Stomach (tissue), 7 donors: ENCODE results near the genes PYGO2, DCST1 and EFNA4.

DNA sequence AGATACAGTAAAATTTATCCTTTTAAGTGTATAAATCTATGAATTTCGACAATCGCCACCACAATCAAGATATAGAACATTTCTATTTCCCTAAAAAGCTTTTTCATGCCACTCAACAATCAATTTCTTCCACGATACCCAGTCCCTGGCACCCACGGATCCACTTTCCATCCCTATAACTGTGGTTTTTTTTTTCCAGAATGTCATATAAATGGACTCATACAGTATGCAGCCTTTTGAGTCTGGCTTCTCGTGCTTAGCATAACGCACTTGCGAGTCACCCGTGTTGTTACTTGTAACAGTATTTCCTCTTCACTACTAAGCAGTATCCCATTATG is 1.0 kb downstream of the ADAR start:
- PRO-cap: no peak
- RAMPAGE, long total RNA, 5 experiments: no peak in any of the 5 experiments
- RRBS: no CpG with 5 or more reads among the region's 8 CpGs

DNA sequence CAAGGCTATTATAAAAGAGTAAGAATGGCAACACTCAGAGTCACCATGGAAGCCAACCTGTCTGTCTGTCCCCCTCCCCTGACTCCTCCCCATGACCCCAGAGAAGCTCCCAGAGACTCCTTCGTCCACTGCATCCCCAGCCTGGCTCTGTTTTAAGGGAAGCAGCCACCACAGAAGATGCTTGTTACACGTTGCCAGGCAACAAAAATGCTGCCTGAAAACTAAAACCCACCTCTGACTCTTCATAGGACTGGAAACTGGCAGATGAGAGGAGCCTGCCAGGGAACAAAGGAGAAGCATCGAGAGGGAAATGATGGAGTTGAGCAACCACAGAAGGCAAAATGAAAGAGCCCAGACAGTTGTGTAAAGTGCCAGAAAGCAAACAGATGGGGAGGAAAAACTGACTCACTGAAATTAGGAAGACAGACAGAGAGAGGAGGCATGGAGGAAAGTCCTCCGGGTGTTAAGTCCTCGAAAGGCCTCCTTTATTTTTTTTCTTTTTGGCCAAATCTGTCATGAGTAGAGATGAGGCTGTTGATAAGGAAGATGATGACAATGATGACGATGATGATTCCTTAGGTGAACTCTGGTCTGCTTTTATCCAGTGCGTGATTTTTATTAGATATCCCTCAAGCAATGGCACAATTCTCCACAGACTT is 118.3 kb downstream of the KCNN3 start:
- PRO-cap: no peak
- RAMPAGE, long total RNA, 5 experiments: no peak in any of the 5 experiments
- RRBS: no CpG with 5 or more reads among the region's 7 CpGs

- PRO-cap: bidirectional peak, plus-strand start at chr1:154937294, minus-strand start at chr1:154936937; bidirectional peak, plus-strand start at chr1:154937578, minus-strand start at chr1:154937589
- RAMPAGE, long total RNA, 5 experiments: no peak in any of the 5 experiments
- RRBS: 11% methylated on average over 2 of the region's 34 CpGs
These were observed 892 bp upstream of the PMVK start for GRCh38 chr1:154937132-154938089.

DNA sequence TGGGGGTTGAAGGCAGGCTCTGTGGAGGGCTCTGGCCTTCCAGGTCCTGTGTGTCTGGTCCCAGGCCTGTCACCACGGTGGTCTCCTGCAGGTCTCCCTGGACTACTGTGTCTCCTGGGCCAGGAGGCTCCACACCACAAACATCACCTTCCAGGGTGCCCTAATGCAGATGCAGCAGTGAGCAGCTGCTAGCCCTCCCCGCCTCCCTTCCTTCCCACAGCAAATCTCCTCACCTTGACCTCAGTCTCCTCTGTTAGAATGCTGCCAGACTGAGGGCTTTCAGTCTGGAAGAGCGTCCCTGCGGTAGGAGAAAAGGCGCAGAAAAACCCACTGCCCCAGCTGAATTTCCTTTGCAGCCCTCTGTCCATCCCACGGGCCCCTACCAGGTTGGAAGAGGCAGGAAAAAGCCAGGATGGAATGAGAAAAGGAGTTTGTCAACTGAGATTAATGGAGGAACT is 4.6 kb downstream of the PBXIP1 start:
- PRO-cap: no peak
- RAMPAGE, long total RNA, 5 experiments: start-site peak on the minus strand in 1 of 5 experiments, centred at positions 147 to 251 of the sequence, 5 to 9 reads per replicate
- RRBS: no CpG with 5 or more reads among the region's 6 CpGs

DNA sequence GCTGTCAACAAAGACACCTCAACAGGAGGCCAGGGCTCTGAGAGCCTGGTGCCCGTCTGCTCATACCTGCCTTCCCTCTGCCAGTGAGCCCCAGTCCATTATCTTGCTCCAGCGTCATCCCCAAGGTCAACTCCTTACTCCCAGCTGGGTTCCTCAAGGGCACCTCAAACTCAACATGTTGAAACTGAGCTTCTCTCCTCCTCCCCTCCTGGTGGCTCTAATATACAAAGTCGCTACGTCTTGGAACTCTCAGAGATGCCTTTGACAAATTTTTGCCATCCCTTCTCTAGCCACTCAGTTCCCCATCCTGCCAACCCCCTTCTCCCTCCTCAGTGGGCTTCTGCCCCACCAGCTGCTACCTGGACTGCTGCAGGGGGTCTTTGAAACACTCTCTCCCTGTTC is 3.2 kb downstream of the PBXIP1 start:
- PRO-cap: no peak
- RAMPAGE, long total RNA, 5 experiments: no peak in any of the 5 experiments
- RRBS: no CpG with 5 or more reads among the region's 4 CpGs

DNA sequence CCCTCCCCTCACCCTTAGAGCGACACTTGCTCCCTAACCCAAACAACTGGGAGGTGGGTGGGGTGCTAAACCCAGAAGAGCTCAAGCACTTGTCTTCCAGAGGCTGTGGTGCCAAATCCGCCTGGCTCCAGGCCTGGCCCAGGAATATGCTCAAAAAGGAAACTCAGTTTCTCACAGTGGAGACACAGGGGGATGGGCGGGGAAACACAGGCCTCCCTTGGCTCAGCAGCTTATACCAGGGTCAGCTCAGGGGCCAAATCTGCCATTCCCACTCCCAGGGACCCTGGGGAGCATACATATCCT is 696 bp upstream of the PBXIP1 start:
- PRO-cap: no peak
- RAMPAGE, long total RNA, 5 experiments: no peak in any of the 5 experiments
- RRBS: no CpG with 5 or more reads among the region's 3 CpGs

DNA sequence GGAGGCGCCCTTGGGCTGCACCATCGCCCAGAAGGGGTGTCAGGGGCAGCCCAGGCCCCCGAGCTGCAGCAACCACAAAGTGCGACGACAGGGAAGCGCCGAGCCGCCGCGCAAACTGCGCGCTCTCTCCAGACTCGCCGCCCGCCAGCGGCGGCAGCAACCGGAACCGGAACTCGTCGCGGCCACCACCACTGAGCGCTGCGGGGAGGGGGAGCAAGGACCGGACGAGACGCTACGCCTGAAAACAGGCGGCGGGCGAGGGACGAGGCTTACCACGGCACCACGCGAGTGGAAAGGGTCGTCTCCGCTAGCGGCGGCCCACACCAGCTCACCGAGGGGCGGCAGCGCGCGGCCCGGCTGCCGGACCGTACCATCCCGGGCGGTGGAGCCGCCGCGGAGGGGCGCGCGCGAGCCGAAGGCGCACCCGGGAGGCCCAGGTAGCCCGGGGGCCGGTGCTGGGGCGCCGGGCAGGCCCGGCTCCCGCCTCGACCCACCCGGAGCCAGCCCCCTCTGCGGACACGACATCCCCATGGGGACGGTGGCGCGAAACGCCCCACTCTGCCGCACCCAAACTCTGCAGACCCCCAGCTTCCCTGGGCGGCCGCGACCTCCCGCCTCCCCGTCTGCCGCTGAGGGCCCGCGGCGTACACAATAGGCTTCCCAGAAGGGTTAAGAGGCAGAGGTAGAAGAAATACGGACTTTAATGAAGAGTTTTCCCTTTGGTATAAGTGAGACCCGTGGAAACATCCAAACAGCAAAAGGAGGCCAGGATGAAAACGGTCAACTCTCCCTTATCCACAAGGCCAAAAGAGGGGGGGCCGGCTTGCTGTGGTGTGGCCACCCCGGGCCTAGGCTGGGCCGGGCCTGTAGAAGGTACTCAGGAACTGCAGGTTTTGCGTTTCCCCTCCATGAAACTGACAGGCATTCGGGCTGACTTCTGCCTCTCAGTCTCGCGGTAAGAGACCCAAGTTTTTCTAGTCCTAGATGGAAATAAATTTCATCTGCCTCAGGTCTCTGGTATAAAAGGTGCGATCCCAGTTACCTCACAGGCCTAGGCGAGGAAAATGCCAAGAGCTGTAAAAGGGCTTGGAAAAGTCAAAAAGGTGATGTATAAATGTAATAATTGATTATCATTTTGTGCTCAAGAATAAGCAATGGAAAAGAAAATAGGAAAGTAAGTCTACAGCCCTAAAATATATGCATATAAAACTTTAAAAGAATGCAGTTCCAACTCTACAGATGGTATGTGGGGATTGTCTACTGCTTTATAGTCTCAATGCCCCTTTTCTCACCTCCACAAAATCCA is at the start of gene PYGO2:
PYGO2 (minus strand) TSS at position 168 of the 1,306 bp plus-strand sequence.
- PRO-cap: bidirectional peak, plus-strand start at position 216 of the sequence, minus-strand start at position 117 of the sequence; bidirectional peak, plus-strand start at position 436 of the sequence, minus-strand start at position 381 of the sequence
- RAMPAGE, long total RNA, 5 experiments: start-site peak on the minus strand in 4 of 5 experiments, centred at positions 136 to 154 of the sequence, 27 to 209 reads per replicate
- RRBS: 1% methylated on average over 24 of the region's 95 CpGs

DNA sequence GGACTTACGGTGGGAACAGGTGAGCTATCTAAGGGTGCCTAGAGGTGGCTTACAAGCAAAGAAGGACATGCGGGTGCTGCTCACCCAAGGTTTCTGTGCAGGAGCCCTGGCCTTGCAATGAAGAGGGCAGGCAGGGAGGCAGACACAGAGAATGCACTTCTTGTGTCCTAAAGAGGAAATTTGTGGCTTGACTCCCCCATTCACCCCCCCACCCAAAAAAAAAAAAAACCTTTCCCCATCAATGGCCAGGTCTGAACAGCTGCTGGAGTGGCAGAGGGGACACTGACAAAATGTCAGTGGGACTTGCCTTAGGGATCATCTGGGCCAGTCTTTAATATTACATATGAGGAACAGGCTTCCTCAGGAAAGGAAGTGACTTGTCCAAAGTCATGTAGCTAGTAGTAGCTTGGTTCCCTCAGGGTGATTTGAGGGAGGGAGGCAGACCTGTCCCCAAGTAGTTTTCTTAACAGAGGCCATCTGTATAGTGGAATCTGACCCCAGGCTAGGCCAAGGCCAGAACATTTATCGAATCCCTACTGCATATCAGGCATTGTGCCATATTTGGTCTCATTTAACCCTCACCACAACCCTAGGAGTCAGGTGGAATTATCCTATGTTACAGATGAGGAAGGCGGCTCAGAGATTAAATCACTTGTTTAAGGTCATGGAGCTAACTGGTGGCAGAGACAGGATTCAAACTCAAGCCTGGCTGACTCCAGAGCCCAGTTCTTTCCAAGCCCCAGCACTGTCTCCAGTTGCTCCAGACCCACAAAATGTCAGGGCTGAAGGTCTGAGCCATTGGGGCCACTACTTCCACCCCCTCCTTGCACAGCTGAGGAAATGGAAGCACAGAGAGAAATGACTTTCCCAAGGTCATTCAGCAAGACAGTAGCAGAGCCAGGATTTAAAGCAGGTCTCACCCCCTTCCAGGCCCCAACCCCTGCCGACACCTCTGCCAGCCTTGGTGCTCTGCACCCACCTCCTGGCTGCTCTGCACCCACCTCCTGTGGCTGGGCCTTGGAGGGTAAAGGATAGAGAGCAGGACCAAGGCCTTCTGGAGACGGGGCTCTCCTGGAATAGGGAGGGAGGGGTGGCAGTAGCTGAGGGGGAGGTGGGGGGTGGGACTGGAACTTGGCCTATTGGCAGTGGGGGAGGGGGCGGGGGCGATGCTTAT is 10.4 kb downstream of the ZBTB7B start:
- PRO-cap: no peak
- RAMPAGE, long total RNA, 5 experiments: start-site peak on the plus strand in 1 of 5 experiments, centred at position 539 of the sequence, 13 reads per replicate
- RRBS: no CpG with 5 or more reads among the region's 8 CpGs

GRCh38 chr1:155033670-155033959 is at the start of gene DCST1:
TSS of gene DCST1 (plus strand) at chr1:155033824.
- PRO-cap: no peak
- RAMPAGE, long total RNA, 5 experiments: no peak in any of the 5 experiments
- RRBS: no CpG with 5 or more reads among the region's 5 CpGs

DNA sequence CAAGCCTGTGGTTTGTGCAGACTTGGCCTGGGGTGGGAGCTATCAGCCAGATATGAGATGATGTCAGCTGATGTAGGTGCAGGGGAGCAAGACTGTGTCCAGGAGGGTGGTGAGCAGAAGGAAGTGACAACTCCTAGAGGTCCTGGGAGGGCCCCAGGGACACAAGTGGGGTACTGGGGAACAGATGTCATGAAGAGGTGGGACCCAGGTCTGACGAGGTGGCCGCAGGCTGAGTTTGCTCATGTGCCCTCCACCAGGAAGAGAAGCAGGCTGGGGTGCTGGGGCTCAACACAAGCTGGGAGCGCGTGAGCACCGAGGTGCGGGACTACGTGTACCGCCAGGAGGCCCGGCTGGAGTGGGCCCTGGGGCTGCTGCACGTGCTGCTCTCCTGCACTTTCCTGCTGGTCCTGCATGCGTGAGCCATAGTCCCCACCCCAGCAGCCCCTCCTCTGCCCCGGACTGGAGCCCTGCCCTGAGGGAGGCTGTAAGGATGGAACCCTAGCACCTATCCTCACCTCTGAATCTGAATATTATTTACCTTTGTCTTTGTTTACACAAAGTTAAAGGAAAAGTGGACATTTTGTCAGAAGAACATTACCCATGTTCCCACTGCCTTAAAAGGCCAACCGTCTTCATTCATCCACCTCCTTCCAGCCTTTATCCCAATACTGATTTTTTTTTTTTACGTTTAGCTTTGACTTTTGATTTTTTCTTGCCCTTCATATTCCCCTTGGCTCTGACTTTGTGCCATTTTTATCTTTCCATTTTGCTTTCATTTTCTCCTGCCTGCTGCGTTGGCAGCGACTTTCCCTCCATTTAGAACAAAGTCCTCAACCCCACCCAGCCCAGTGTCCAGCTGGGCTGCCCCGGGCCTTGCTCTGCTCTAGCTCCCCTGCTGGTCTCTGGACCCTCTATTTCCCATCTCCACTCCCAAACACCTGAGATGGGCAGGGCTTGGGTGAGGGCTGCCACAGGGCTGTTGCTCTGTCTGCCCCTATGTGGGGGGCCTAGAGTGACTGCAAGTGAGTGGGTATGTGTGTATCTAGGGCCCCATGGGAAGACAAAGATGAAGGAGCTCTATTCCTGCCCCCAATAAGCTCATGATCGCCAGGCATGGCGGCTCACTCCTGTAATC is 7.7 kb upstream of the ADAM15 start:
- PRO-cap: bidirectional peak, plus-strand start at position 475 of the sequence, minus-strand start at position 461 of the sequence; bidirectional peak, plus-strand start at position 848 of the sequence, minus-strand start at position 850 of the sequence
- RAMPAGE, long total RNA, 5 experiments: no peak in any of the 5 experiments
- RRBS: 19% methylated on average over 3 of the region's 19 CpGs

DNA sequence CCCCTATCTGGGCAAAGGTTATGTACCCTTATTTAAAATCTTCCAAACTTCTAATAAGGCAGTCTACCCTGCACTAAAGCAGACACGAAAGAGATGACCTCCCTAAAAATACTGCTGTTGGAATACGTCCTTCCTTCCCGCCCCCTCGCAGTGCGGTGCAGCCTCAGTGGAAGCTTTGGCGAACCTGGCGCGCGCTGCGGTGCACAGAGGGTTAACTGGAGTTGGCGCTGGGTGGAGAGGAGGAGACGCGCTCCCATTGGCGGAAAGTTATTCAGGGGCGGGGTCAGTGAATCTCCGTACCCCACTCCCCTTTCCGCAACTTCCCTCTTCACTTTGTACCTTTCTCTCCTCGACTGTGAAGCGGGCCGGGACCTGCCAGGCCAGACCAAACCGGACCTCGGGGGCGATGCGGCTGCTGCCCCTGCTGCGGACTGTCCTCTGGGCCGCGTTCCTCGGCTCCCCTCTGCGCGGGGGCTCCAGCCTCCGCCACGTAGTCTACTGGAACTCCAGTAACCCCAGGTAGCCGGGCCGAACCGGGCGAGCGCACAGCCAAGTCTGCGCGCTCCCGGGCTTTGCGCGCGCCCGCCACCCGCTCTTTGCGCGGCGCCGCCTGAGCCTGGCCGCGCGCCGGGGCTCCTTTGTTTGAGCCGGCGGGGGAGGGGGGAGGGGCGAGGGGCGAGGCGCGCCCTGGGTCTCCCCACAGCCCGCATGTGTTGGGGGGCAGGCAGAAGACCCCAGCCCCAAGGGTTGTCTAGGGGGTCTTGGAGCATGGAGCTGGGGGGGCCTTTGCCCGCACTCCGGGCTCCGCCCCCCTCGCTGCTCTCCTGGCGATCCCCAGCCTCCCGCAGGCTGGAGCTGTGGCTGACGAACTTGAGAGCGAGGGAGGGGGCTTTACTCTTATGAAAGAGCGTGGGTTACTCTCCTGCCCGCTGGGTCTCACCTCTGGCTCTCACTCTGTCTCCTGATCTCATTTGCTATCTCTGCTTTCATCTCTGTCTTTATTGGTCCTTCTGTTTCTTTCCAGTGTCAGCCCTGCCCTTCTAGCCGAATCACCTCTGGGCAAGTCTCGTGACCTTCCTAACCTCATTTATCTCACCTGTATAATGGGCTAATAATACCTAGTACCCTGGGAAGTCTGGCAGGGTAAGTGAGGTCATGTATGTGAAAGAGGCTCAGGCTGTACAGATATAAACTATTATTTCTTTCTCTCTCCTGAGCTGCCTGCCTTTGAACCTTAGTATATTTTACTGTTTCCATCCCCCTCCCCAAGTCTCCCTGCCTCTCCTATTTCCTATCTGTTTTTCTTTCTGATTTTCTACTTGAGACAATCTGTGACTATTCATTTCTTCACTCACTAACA is at the start of gene EFNA4:
EFNA4 (plus strand) TSS at position 323 of the 1,360 bp plus-strand sequence.
- PRO-cap: unidirectional peak, plus-strand start at position 356 of the sequence
- RAMPAGE, long total RNA, 5 experiments: start-site peak on the plus strand in 2 of 5 experiments, centred at positions 324 to 327 of the sequence, 58 to 149 reads per replicate
- RRBS: under 1% methylated on average over 19 of the region's 72 CpGs

- PRO-cap: no peak
- RAMPAGE, long total RNA, 5 experiments: no peak in any of the 5 experiments
- RRBS: no CpG with 5 or more reads among the region's 22 CpGs
These were observed 2.4 kb downstream of the EFNA3 start for GRCh38 chr1:155081056-155081500.

DNA sequence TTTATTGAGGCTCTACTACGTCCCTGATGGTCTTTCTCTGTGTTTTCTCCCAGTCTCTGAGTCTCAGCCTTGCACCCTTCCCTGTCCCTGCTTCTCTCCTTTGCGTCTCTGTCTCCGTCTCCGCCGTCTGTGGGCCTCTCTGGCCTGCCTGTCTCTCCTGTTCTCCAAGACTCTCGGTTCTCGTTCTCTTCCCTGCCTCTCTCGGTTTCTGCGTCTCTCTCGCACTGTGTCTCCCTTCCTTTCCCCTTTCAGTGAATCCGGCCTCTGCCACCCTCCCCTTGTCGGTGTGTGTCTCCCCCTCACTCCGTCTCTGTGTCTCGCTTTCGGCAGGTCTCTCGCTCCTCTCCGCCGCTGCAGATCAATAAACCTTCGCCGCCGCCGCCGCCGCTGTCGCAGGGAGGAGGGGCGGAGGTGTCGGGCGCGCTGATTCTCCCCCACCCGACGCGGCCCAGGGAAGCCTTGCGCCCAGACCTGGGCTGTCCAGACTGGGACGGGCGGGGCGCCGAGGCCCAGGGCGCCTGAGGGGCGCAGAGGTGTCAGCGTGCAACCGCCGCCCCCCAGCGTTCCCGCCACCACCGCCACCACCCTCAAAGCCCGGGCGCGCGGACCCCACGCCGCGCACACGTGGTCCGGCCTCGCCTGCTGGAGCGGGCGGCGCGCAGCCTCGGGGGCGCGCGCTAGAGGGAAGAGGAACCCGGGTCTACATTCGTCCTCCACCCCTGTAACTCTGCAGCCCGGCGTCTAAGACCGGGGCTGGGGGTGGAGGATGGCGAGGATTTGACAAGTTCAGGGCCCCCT is 3.1 kb downstream of the EFNA3 start:
- PRO-cap: no peak
- RAMPAGE, long total RNA, 5 experiments: no peak in any of the 5 experiments
- RRBS: 2% methylated on average over 21 of the region's 69 CpGs

DNA sequence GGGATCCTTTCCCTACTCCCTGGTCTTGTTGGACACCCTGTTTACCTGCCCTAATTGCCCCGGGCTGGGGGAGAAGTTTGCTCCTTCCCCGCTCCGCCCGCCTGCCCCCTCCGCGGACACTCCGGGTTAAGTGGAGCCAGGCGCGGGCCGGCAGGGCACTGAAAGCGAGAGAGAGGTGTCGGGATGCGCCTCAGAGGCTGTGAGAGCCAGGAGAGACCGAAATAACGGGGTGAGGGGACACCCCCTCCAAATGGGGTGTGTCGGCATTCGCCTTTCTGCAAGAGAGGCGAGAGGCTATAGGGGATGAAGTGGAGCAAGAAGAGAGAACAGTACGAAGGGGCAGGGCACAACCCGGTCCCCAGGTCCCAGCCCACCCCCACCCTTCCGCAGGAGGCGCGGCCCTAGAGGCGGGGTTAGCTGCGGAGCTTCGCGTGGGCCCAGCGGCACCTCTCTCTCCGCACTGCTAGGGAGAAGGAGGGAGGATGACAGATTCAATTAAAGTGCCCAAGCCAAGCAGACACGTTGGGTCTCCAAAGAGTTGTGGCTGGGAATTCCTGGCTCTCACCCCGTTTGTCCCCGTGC is 3.8 kb downstream of the EFNA3 start:
- PRO-cap: no peak
- RAMPAGE, long total RNA, 5 experiments: no peak in any of the 5 experiments
- RRBS: 5% methylated on average over 7 of the region's 32 CpGs

DNA sequence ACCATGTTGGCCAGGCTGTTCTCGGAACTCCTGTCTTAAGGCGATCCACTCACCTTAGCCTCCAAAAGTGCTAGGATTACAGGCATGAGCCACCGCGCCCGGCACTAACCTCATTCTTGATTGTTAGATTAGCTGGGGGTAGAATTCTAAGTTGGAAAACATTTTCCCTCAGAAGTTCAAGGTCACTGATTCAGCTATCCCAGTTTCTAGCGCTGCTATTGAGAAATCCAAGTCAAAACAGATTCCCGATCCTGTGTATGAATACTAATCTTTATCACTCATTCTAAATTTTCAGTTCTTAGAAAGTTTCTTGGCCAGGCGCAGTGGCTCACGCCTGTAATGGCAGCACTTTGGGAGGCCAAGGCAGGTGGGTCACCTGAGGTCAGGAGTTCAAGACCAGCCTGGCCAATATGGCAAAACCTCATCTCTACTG is 24.3 kb upstream of the EFNA1 start:
- PRO-cap: no peak
- RAMPAGE, long total RNA, 5 experiments: no peak in any of the 5 experiments
- RRBS: no CpG with 5 or more reads among the region's 9 CpGs

DNA sequence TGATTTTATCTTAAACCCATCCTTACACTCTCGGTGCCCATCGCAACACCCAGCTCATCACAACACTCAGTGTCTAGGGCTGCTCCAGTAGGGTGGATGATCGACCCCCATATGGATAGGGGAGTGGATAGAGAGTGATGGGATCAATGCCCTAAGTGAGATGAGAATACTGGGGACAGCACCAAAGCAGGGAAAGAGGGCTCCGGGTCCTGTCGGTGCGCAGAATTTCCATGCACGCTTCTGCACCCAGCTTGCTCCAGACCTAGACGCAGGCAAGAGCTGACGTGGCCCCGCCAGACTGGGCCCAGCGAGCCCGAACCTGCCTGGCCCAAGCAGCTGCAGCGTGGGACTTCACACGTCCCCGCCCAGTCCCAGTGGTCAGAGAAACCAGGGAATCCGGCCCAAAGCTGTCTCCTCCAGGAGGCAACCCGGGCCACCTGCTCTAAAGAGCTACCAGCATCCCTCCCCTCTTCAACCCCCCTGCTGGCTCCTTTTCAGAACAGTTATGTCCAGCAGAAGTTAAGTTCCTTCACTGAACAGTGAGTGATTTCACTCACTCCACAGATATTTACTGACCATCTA is 2.3 kb upstream of the EFNA1 start:
- PRO-cap: no peak
- RAMPAGE, long total RNA, 5 experiments: no peak in any of the 5 experiments
- RRBS: no CpG with 5 or more reads among the region's 17 CpGs

- PRO-cap: no peak
- RAMPAGE, long total RNA, 5 experiments: no peak in any of the 5 experiments
- RRBS: 3% methylated on average over 3 of the region's 24 CpGs
These were observed 5.5 kb downstream of the KRTCAP2 start for GRCh38 chr1:155167327-155168226.

GRCh38 chr1:155300854-155301261 is 380 bp downstream of the PKLR start:
- PRO-cap: no peak
- RAMPAGE, long total RNA, 5 experiments: no peak in any of the 5 experiments
- RRBS: no CpG with 5 or more reads among the region's 7 CpGs

DNA sequence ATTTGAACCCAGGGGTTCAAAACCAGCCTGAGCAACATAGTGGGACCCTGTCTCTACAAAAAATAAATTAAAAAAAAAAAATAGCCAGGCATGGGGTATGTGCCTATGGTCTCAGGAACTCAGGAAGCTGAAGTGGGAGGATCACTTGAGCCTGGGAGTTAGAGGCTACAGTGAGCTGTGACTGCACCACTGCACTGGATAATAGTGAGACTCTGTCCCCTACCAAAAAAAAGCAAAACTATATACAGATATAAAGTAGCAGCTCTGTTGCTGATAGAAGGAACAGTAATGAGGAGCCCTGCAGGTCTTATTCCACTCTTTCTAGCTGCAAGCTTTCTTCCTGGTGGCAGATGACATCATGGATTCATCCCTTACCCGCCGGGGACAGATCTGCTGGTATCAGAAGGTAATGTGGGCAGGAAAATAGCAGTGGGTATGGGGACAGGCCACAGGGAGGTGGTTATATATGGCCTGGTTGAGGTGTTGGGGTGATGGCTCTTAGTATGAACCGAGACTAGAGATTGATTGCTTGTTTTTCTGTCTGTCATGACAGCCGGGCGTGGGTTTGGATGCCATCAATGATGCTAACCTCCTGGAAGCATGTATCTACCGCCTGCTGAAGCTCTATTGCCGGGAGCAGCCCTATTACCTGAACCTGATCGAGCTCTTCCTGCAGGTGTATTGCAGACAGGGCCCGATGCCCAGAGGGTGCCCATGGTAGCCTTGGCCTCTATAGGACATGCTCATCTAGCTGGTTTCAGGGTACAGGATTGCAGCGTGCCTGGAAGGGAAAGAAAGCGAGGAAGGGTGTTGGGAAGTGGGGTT is 2.9 kb upstream of the RUSC1 start:
- PRO-cap: no peak
- RAMPAGE, long total RNA, 5 experiments: start-site peak on the plus strand in 2 of 5 experiments, centred at positions 356 to 716 of the sequence, 6 to 15 reads per replicate
- RRBS: 100% methylated on average over 1 of the region's 11 CpGs

- PRO-cap: no peak
- RAMPAGE, long total RNA, 5 experiments: start-site peak on the plus strand in 1 of 5 experiments, at chr1:155318666-155318796 at its widest, 16 reads per replicate
- RRBS: no CpG with 5 or more reads among the region's 8 CpGs
These were observed 2.0 kb upstream of the RUSC1 start for GRCh38 chr1:155318441-155319387.